H9 (cell line): ENCODE results near the gene RIMS3.

DNA sequence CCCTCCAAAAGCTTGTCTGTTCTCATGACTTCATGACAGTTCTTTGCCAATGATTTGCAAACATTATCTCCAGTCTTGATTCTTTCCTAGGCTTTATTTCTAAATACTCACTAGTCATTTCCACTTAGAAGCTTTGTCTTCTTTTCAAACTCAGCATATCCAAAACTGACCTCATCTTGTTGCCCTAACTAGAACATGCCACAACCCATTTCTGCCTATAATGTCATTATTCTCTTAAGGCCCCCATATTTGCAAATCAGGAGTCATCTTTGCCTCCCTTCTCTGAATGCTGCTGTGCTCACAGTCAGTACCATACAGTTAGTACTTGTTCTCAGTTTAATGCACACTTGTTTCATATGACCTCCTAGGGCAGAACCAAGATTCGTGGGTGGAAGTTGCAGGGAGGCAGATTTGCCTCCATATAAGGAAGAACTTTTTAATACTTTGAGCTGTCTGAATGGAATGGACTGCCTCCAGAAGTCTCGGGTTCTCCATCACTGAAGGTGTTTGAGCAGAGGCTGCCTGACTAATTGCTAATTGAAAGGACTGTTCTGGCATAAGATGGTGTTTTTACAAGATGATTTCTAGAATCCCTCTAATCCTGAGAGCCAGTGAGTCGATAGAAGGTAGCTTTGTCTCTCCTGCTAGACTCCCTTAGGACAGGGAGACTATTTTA, 9.2 kb downstream of the CAP1 start:
- PRO-cap = no peak

GRCh38 chr1:40140180-40140389, 21.1 kb upstream of the RLF start:
- PRO-cap = no peak

GRCh38 chr1:40237913-40238687, 9.6 kb upstream of the TMCO2 start:
- PRO-cap = no peak

DNA sequence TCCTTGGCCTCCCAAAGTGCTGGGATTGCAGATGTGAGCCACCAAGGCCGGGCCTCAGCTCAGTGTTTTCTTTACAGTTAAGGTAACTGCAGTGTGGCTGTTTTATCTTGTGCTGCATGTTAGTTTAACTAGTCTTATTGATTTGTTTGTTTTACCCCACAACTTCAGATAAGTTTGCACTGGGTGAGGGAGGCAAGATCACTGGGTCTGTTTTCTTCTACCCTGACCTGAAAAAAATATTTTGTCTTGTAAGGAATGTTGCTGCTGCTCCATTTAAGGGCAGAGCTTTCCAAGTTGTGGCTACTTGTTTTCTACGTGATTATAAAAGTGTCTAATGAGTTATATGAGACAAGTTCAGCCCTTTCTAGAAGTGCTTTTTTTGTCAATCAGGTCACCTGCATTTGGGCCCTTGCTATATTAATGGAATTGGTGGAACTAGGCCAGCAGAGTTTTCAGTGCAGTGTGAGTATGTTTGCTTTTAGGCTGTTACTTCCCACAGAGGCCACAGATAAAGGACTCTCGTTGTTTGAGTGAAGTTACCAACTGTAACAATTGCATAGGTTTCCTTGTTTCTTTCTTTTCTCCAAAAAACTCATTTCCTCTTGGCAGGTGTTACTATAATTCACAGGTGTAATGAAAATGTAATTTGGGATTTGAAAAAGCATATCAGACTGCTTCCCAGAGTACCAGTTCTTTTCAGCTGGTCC, 10.8 kb downstream of the SMAP2 start:
- PRO-cap = no peak

DNA sequence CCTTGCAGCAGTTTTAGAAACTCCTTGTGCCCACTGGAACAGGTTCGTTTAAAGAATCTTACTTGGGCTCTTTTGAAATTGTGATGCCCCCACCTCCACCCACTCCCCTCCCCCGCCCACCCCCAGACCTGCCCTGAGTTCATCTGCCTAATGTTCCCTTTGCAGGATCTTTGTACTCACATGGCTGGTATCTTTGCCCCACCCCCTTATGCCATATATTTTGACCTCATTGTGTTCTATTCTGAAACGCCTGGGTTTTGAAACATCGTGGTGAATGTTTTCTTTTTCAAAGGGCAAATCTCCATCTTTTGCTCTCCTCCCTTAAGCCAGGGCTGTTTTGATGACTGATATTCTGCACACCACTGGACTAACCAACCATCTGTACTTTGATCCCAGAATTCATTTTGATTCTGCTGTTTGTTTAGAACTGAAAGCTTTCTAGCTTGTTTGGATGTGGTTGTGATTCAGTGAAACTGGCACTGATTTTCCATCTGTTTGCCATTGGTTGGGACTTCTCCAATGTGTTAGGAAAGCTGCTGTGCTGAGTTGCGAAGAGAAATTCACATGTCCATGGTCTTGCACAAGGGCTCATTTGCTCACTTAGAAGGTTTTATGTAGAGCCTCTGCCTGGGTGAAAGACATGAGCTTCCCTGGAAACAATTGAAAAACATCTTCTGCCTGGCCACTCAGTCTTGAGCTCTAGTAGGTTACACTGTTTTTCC, 16.4 kb downstream of the SMAP2 start:
- PRO-cap = no peak

DNA sequence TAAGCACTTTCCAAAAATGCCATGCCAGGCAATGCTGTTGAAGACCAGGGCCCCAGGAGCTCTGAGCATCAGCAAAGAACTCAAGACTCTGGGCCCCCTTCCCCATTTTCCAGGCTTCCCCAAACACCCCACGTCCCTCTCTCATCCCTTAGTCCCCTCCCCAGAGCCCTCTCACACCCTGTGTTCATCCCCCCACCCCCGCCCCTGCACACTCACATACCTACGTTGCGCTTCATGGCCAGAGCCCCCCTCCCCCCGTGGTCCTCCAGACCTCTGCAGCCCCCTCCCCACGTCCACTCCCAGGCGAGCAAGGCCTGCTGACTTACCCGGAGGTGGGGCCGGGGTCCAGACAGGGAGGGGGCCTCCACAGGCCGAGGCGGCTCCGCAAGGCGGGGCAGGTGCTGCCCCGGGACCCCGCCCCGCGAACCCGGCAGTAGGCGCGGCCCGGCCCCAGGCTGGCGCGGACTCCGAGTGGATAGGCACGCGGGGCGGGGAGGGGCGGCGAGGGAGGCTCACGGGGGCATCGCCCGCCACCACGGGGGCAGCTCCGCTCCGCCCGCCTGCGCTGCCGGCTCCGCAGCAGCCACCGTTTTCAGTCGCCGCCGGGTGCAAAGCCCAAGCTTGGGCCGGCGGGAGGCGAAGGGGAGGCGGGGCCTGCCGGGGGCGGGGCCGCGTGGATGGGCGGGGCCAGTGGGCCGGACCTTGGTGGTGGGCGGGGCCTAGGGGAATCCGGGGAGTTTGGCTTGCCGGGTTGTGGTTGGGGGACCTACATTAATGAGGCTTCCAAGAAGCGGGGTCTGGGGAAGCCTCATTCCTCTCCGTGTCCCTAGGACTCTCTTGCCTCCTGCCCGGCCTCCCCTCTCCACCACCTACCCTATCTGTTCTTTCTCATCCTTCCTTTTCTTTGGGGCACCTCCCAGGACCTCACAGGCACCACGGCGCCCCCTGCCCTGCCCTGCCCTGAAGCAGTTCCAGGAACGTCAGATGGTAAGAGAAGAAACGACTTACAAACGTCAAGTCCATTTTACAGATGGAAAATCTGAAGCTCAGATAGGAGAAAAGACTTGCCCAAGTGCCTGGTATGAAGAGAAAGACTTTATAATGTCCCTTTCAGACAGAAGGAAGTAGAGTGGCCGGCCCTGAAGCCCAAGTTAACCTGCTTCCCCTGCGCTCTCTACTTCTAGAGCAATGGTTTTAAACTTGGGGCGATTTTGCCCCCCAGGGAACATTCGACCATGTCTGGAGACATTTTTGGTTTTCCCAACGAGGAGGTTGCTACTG, at the start of gene RIMS3:
TSS of gene RIMS3 (minus strand) at position 615 of the 1,281 bp plus-strand sequence.
- PRO-cap = unidirectional peak, plus-strand start at position 215 of the sequence; unidirectional peak, plus-strand start at position 367 of the sequence; bidirectional peak, plus-strand start at position 771 of the sequence, minus-strand start at position 594 of the sequence

GRCh38 chr1:40739815-40740568, 43.6 kb upstream of the KCNQ4 start:
- PRO-cap = no peak

DNA sequence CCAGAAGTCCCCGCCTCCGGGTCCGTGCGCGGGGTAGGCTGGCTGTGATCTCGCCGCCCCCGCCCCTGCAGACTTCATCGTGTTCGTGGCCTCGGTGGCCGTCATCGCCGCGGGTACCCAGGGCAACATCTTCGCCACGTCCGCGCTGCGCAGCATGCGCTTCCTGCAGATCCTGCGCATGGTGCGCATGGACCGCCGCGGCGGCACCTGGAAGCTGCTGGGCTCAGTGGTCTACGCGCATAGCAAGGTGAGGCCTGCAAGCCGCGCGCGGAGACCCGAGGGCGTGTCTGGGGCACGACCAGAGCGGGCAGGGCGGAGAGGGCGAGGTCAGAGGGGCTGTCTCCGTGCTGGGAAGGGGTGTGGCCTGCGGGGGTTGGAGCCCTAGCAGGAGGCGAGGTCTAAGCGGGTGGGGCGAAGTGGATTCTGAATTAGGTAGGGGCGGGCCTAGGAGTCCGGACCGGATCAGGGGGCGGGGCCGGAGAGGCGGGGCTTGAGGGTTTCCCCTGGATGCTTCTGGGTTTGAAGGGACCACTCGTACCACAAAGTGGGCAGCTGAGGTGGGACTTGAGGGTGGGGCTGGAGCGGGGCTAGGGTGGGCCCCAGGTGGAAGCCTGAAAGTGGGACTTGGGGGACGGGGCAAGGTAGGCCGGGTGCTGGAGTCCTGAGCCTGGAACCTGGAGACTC, 35.0 kb downstream of the KCNQ4 start:
- PRO-cap = unidirectional peak, minus-strand start at position 260 of the sequence; unidirectional peak, minus-strand start at position 289 of the sequence

GRCh38 chr1:40980136-40981345, 1.0 kb downstream of the CTPS1 start:
- PRO-cap = bidirectional peak, plus-strand start at chr1:40980824, minus-strand start at chr1:40980930; bidirectional peak, plus-strand start at chr1:40981147, minus-strand start at chr1:40981048

DNA sequence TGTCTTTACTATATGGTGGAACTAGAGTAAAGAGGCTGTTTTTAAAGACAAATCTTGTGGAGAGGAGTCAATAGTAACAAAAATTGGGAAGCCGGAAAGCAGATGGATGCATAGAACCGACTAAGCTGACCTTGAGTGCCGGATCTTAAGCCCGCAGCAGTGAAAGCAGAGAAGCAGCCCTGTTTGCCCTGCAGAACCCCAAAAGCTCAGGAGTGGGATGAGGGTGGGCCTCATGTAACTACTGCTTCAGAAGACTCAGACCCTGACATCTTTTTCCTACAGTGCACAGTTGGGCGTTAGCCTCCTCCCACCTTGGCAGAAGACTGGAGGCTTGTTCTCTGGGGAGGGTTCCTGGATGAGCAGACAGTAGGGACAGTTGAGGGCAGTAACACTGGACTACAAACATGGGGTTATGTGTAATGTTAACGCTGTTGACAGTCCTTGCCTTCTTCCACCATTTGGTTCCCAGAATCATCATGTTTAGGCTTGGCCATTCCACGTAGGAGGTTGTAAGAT, 9.5 kb downstream of the CTPS1 start:
- PRO-cap = no peak

- PRO-cap = no peak
Observed at GRCh38 chr1:41149439-41149890, 92.6 kb downstream of the SCMH1 start.

- PRO-cap = no peak
Observed at GRCh38 chr1:41163999-41164620, 78.0 kb downstream of the SCMH1 start.

GRCh38 chr1:41419416-41419753, 65.1 kb downstream of the EDN2 start:
- PRO-cap = no peak

DNA sequence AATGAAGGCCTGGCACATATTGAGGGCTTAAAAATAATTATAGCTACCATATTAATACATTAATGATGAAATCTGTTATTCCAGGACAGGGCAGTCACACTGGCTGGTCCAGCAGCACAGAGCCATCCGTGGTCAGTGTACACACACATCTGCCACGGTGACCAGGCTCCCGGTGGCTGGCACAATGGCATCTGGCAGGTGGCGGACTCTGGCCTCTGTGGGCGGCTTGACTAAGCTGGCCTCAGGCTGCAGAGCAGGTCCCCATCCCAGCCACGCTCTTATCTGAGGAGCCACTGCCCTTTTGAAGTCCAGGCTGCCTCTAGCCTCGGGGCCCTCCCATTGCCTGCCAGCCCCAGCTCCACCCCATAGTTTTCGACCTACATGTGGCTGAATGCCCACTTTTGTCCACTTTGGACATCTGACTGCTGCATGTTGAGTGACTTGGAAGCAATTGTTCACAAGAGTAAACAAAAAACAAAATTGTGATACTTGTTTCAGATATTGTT, 29.9 kb upstream of the EDN2 start:
- PRO-cap = no peak

DNA sequence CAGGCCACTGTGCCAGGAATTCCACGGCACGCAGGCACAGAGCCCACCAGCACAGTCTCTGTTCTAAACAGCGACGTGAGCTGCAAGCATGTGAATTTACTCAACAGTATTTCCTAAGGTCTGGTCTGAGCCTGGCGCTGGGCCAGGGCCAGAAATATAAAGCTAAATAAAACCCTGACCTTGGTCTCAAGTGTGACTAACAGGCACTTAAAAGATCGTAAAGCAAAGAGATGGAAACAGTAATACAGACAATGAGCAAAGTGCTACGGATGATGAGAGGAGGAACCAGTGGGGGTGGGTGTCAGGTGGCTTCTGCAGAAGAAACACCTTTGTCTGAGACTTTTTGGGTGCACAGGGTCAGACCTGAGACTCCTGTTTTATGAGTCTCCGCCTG, 53.3 kb upstream of the EDN2 start:
- PRO-cap = no peak

DNA sequence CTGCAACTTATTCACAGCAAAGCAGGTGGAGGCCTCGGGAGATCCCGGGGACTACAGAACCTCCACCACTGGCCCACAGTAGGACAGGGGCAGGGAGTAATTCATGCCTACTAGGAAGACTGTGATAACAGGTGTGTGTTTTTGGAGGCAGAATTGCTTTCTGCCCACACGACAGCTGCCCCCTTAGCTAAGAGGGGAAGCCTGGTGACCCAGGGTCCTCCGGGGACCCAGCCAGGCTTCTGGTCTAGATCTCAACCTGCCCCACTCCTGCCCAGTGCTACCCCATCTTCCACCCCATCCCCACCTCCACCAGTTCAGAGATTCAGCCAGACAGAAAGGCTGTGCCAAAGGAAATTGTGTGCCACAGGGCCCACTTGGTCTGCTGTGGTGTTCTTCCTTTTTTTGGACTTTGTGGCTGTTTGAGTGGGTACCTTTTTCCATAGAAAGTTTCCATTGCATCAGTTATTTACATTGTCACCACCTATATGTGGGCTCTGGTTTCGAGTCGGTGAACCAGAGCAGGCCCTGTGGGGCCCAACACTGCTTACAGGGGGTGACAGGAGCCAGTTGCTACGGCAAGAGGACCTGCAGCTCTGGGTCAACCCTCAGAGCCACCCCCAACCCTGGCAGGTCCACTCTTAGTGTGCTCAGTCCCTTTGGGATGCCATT, 156.8 kb upstream of the EDN2 start:
- PRO-cap = no peak

DNA sequence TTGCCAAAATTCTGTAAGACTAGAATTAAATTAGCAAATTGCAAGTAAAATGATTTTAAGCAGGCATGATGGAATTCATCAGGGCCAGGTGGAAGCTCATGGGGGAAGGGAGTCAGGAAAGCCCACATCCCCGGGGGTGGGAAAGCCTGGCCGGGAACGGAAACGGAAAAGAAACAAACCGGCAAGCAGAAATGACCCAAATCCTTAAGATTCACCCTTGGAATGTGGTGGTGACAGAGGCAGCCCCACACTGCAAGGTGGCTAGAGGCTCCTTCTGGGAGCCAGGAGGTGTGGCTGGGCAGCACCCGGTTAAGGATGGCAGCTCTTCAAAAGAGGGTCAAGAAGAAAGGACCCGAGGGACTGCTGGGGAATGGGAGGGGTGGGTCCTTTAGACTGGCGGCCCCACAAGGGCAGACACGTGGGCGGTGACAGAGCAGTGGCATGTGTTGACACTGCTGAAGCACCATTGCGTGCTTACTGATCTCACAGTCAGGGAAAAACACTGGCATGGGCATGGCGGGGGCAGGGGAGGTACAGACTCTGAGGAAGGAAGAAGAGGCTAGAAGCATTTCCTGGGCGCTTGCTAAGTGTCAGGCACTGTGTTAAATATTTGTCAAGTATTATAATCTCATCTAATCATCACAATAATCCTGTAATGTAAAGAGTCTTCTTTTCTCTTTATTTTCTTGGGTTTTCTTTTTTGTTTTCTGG, 165.5 kb upstream of the EDN2 start:
- PRO-cap = no peak

DNA sequence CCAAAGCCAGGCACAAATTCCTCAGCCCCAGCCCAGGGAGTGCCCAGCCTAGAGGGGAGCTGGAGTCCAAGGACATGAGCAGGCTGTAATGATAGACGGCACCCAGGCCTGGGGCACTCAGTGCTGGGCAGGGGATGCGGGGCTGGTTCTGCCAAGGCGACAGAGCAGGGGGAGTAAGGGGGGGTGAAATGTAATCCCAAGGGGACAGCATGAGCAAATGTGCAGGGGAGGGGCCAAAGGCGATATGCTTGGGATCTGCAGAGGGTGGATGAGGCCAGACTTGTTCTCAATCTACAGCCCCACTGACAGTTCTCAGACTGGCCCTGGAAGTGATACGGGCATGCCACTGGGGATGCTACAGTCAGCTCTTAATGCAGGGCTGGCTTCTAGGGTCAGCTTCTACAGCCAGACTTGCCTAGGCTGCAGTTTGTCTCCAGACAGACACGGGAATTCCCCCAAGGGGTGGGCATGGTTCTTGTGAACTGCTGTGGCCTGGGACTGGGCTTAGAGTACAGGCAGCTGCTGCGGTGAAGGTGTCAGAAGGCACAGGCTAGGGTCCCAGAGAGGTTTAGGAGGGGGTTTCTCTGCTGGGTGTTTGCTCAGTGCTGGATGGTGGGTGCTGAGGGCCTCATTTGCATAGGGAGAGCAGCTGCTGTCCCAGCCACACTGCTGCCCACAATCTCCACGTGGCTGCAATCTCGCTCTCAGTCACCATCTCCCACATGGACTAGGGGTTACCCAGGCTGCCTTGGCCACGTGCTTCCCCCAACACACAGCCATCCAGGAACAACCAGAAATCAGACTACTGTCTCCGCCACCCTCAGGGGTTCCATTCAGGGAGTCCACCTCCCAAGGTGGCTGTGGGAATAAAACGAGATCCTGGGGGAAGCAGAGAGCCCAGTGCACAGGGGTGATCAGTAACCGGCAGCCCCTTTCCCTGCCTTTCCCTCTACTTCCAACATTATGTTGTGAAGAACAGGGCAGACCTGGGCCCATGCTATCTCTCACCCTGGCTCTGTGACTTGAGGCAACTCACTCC, 190.1 kb downstream of the HIVEP3 start:
- PRO-cap = no peak

DNA sequence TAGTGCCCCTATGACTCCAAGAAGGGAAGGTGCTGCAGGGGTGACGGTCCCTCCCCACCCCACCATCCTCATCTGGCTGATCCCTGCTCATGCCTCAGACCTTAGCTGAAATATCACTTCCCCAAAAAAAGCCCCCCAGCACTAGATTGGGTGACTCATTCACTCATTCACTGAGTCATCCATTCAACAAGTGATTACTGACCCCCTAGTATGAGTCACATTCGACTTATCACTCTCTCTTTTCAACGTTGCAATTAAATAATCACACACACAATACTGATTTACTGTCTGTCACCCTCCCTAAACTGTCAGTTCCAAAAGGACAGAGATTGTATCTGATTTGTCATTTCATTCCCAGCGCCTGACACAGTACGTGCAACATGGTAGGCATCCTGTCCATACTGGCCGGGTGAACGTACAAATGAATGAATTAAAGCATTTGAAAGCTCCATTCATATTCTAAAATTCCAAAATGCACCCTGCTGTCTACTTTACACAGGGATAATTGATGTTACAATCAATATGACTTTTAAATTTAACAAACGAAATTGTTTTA, 48.5 kb downstream of the HIVEP3 start:
- PRO-cap = no peak

DNA sequence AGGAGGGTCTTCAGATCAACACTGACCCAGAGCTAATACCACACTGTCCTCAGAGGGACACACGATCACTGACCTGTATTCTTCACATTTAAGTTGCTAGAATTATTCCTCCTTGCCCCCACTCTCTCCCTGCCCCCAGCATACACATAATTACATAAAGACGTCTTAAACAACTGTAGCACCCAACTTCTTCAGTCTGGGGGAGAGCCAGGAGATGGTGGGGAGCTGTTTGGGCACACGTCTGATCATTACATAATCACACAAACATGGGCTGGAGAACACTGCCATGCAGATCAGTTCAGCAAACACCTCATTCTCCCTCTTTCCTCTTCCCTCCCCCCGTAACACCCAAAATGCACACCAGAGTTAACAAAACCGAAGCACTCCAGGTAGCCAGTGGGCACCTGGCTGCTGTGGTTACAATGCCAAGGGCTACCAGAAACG, 1.7 kb downstream of the HIVEP3 start:
- PRO-cap = no peak